Mesenchymal stem cell of Wharton's jelly (primary cell): ENCODE results near the genes TEPSIN and MCRIP1.

GRCh38 chr17:81196711-81197468 is 25.9 kb downstream of the CEP131 start:
- CAGE, long polyA plus RNA = no peak

DNA sequence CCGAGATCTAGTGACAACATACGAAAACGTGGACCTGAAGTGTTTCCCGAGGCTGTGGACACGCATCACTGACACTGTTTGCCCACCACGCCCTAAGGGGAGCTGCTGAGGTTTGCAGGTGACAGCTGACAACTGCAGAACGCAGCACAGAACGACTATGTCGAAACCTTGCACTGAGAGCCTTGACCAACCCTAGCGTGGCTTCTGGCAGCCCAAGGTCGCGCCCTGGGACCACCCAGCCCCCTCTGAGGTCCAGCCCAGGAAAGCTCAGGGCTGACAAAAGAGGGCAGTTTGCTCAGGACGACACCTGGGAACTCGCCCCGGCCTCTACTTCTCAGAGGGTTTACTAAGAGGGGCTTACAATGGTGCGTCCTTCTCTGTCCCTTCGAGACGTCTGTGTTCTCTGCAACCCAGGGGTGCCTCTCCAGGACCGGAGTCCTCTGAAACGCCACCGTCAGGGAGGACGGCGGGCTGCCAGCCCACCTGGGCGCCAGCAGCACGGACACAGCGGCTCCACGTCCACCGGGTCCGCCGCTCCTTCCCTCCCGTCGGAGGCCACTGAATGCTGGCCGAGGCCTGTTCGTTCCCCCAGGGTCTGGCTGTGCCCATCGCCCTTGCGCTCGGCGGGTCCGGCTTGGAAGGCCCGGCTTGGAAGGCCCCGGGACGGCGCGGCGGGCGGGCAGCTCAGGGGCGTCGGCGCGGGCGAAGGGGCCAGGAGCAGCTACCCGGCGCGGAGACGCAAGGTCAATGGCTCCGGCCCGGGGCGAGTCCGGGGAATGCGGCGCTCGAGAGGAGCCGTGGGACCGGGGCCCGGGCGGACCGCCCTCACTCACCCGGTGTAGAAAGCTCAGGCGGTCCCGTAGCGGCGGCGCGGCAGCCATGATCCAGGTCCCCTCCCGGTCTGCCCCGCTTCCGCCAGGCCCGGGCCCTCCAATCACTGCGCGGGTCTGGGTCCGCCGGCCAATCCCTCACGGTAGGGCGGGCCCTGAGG is at the start of gene TEPSIN:
Gene TEPSIN, minus strand, starts transcription at position 903 of the 991 bp plus-strand sequence.
- CAGE, long polyA plus RNA = no peak

GRCh38 chr17:81243087-81243859 is 4.2 kb downstream of the NDUFAF8 start:
- CAGE, long polyA plus RNA = no peak

GRCh38 chr17:81258133-81258785 is 19.1 kb downstream of the NDUFAF8 start:
- CAGE, long polyA plus RNA = no peak

DNA sequence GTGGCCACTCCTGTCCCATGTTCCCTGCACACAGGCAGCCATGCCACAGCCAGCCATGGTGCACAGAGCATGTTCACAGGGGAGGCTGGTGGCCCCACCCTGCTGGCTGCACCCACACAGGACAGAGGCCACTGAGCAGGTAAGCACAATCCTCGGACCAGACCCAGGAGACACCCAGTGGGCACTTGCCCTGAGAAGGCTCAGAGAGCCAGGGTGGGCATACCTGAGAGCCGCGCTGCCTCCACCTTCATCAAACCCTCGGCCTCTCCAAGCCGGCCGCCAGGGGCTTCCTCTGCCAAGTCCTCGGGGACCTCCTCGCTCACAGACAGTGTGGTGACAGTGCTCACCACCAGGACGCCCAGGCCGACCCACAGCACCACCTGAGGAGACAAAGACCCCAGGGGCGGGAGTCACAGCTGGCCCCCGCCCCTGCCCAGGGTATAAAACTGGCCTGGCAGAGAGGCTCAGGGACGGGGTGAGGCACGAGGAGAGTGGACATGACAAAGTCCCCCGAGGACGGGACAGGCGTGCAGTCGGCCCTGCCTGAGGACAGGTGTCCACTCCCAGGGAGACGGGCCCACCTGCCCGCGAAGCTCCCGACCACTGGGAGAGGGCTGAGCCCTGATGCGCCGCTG is 21.0 kb downstream of the NDUFAF8 start:
- CAGE, long polyA plus RNA = no peak

- CAGE, long polyA plus RNA = no peak
Measured at GRCh38 chr17:81338943-81339858, 44.1 kb upstream of the SLC38A10 start.

DNA sequence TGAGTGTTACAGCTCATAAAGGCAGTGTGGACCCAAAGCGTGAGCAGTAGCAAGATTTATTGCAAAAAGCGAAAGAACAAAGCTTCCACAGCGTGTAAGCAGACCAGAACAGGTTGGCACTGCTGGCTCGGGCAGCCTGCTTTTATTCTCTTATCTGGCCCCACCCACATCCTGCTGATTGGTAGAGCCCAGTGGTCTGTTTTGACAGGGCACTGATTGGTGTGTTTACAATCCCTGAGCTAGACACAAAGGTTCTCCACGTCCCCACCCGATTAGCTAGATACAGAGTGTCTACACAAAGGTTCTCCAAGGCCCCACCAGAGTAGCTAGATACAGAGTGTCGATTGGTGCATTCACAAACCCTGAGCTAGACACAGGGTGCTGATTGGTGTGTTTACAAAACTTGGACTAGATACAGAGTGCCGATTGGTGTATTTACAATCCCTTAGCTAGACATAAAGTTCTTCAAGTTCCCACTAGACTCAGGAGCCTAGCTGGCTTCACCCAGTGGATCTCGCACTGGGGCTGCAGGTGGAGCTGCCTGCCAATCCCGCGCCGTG is 43.7 kb upstream of the BAHCC1 start:
- CAGE, long polyA plus RNA = no peak

- CAGE, long polyA plus RNA = no peak
Measured at GRCh38 chr17:81354850-81355332, 40.4 kb upstream of the BAHCC1 start.

DNA sequence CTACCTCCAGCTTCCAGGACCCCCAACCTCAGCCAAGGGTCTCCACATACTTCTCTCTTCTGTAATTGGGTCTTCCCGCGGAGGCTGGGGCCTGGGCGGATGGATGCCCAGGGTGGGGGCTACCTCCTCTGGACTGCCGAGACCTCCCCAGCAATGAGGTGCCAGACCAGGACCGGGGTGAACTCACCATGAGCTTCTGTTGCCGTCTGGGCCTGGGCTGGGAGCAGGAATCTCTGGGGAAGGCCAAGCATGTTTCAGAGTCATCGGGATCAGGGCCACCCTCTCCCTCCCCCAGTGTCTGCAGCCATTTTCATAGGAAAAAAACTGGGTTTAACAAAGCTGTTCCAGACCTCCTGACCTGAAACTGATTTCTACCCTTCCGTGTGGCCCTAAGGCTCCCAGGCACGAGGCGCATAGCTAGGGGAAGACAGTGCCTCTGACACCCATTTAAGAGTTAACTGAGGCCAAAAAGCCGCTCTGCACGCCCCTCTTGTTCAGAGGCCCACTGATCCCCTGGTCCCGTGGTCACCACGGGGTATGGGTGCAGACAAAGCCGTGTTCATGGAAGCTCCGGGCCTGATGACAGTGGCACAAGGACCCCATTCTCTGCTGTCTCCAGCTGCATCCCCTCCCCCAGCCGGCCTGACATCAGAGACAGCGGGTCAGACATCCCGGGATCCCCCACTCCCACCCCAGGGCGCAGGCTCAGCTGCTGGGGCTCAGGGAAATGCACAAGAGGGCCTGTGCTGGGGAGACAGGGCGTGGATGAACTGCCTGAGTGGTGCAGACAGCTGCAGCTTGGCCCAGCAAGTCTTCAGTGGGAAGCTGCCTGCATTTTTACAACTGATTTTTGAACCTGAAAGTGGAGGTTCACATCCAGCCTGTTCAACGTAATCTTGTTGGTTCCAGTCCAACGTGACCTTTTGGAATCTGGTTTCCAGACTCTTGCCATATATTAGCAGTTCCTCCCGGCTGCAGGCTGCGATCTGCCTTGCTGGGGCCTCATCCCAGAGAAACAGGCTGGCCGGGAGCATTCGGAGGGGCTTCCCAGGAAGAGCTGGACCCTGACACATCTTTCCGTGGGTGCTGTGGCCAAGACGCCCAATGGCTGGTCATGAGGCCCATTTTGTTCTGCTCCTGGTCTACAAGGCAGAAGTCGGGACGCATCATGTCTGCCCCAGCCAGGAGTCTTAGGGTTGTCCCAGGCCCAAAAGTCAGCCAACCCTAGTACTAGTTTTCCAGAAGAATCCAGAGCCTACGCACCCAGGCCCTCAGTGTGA is 9.9 kb upstream of the BAHCC1 start:
- CAGE, long polyA plus RNA = no peak

GRCh38 chr17:81480234-81481058 is 32.2 kb downstream of the ACTG1 start:
- CAGE, long polyA plus RNA = no peak

DNA sequence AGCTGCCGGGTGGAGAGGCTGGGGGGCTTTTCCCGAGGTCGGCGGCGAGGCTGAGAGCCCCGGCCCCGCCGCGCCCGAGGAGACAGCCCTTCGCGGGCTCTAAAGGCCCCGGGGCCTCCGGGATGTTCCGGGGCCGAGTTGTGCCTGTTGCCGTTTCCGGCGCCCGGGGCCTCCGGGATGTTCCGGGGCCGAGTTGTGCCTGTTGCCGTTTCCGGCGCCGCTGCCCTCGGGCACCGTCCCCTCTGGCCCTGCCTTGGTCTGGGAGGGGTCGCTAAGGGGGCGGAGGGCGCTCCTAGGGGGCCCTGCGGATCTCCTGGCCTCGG is 24.4 kb downstream of the ACTG1 start:
- CAGE, long polyA plus RNA = no peak

DNA sequence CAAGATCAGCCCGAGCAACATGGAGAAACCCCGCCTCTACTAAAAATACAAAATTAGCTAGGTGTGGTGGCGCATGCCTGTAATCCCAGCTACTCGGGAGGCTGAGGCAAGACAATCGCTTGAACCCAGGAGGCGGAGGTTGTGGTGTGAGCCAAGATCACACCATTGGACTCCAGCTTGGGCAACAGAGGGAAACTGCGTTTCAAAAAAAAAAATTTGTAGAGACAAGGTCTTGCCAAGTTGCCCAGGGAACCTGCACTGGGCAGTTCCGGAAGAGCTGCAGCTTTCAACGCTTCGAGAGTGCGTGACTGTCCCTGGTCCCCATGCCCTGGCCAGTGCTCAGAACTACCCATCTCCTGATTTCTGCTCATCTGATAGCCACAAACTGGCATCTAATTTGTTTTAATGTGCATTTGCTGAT is 4.0 kb downstream of the ACTG1 start:
- CAGE, long polyA plus RNA = no peak

- CAGE, long polyA plus RNA = start-site peak on the plus strand at chr17:81511602-81511615, 16 and 30 reads in 2 replicates
Measured at GRCh38 chr17:81510862-81511837, 1.4 kb downstream of the ACTG1 start.

DNA sequence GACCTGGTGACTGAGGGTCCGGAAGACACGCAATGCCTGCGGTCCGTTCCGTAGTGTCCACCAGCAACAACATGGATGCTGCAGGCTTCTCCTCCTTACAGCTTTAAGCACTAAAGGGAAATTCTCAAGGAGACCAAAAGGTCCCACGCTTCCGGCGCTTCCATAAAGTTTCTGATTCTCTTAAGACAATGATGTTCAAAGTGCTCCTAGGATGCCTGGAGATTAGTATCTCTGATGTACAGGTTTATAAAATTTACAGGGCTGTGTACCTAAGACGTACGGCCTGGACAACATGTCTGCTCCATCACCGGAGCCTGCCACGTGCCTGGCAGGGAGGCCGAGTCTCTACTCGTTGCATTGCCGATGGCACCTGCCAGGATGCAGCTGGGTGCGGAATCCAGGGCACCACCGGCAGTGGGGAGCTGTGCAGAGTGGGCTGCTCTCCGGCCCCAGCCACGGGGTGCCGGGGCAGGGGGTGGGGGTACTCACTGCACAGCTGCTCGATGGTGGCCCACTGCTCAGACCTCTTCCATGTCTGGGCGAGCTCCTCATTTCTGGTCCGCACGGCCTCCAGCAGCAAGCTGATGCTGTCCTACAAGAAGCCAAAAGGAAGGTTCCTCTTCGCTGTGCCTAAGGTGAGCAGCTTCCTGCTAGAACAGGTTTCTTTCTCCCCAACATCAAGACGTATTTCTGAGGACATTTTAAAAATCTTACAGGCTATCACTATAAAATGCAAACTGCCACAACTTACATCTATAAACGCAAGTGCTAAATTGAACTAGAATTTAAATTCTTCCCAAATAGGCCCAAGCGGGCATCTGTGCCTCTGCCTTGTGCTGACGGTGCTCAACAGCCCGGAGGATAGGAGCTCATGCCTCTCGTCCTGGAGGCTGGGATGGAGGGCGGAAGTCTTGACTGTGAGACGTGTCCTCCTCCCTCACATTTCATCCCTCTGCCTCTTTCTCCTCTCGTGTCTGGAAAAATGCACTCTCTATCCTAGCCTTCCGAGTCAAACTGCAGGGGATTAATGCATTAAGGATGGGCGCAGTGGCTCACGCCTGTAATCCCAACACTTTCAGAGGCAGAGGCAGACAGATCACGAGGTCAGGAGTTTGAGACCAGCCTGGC is 13.2 kb upstream of the FAAP100 start:
- CAGE, long polyA plus RNA = no peak

GRCh38 chr17:81613086-81613726 is 23.7 kb downstream of the NPLOC4 start:
- CAGE, long polyA plus RNA = no peak

DNA sequence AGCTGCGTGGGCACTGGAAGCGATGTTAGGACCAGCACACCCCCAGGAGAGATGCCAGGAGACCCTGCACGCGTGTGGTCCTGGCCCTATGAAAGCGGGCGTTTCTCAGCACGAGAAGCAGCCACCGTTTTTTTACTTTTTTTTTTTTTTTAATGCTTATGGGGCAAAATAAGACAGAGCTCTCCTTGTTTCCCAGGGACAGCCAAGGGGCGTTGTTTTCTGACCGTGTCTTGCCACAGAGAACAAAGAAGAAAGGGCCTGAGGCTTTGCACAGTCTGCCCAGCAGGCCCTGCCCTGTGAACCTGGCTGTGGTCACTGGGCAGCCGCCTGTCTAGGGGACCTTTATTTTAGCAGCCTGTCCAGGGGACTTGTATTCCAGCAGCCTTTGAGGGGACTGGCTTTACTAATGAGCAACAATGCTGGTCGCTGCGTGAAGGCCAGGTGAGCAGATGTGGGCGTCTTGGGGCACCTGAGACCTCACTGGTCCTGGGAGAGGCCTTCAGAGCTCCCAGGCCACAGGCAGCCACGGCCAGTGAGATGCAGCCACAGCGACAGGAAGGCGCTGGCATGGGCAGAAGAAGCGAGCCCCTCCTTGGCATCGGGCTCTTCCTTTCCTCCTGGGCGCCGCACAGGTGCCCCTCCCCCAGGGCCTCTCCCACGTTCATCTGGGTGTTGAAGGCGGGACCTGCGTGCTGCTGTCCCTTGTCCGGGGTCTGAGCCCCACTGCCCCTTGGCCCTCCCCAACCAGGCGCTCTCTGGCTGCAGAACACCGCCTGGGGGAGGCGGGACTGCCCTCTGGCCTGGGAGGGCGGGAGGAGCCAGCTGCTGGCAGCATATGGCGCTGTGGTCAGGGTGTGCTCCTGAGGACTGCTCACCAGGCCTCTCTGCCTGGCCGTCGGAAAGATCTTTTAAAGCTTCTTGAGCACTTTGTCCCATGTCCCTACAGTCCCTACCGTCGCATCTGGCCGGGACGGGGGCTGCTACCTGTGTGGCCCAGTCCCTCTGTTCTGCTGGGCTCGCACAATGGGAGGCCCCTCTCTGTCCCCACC is 1.3 kb downstream of the SLC25A10 start:
- CAGE, long polyA plus RNA = no peak

- CAGE, long polyA plus RNA = start-site peak on the minus strand at chr17:81833255-81833275, 369 and 125 reads in 2 replicates
Measured at GRCh38 chr17:81832478-81833529, at the start of gene MCRIP1. Gene MCRIP1 (minus strand): TSS chr17:81833291.

DNA sequence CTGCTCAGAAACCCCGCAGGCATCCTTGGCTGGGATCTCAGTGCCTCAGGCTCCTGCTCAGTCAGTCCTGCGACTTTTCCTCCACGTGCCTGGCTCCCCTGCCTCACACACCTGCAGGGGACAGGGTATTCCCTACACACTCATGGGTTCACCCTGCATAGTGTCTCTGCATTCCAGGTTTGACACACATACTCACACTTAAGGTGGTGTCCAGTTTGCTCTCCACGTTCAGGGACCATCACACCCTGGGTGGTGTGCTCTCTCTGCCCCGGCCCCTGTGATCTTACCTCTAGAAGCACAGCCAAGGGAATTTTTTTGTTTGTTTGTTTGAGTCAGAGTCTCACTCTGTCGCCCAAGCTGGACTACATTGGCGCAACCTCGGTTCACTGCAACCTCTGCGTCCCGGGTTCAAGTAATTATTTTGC is 997 bp upstream of the PPP1R27 start:
- CAGE, long polyA plus RNA = no peak

GRCh38 chr17:81856275-81856723 is 4.0 kb downstream of the P4HB start:
- CAGE, long polyA plus RNA = no peak

DNA sequence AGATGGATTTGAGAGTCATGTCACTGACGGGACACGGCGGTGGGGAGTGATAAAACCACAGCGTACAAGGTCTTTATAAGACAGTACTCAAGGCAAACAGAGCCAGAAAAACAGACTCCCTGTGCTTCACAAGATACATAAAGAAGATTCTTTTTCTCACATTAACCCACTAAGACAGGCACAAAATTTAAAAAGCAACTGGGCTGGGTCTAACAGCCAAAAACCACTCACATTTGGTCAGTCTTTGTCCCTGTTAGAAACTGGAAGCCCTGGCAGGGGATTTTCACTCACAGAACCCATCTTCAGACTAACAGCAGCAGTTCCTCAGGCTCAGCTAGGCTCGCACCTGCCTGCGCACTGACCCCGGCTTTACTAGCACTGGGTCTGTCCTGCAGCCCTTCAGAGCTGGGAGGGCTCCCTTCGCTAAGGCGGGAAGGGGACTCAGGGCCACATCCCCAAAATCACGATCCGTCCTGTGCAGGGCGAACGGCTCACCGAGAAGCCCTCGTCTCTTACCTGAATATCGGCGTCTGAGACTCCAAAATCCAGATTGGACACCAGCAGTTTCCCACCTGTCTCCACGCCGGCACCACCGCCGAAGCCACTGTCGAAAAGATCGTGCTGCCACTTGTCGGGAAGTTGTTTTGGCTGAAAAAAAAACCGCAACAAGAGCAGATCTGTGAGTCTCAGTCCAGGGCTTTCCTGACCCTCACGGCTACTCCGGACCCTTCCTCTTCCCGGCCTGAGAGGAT is 1.0 kb downstream of the ALYREF start:
- CAGE, long polyA plus RNA = no peak